Mesenteric fat pad (tissue), 1 donor: Measurements from ENCODE around the genes OAS2, RASAL1 and TBX3.

DNA sequence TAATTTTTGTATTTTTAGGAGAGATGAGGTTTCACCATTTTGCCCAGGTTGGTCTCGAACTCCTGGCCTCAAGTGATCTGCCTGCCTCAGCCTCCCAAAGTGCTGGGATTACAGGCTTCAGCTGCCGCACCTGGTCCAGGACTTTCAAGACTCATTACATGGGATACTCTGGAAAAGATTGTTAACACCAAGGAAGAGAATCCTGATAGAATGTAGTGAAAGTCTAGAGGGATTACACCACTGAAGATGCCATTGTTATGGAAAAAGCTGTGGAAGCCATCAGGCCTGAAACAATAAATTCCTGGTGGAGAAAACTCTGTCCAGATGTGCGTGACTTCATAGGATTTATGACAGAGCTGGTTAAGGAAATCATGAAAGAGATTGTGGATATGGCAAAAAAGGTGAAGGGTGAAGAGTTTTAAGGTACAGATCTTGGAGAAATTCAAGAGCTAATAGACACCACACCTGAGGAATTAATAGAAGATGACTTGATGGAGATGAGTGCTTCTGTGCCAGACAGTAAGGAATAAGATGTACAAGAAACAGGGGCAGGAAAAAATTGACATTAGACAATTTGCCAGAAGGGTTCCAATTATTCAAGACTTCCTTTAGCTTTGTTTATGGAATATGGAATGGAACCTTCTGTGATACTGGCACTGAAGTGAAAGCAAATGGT, 9.6 kb downstream of the MAPKAPK5 start:
- PRO-cap = no peak

- PRO-cap = no peak
Observed at GRCh38 chr12:111889833-111890238, 47.8 kb downstream of the MAPKAPK5 start.

DNA sequence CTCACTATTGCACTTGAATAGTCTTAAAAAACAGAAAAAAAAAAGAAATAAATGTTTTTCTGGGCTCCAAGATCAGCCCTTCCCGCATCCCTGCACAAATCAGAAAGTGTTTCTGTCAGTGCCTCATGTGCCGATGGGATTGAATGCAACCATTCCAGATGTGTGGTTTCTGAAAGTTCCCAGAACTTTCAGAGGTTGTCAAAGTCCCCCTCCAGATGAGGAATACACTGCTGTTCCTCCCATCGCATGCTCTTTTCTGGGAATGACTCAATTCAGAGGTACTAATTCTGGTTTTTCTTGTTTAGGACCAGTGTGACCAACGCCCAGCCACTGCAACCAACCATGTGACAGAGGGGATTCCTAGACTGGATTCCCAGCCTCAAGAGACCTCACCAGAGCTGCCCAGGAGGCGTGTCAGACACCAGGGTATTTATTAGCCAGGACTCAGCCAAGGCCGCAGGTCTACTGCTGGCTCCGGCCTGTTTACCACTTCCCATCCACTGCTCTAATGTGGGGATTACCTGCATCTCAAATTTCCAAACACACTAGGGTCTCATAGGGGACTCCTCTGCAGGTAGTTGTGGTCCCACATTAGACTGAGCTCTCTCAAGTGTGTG, 24.2 kb downstream of the TRAFD1 start:
- PRO-cap = no peak

- PRO-cap = no peak
Observed at GRCh38 chr12:112158793-112159092, 33.4 kb downstream of the TRAFD1 start.

GRCh38 chr12:112418468-112418700, 363 bp upstream of the PTPN11 start:
- PRO-cap = no peak

DNA sequence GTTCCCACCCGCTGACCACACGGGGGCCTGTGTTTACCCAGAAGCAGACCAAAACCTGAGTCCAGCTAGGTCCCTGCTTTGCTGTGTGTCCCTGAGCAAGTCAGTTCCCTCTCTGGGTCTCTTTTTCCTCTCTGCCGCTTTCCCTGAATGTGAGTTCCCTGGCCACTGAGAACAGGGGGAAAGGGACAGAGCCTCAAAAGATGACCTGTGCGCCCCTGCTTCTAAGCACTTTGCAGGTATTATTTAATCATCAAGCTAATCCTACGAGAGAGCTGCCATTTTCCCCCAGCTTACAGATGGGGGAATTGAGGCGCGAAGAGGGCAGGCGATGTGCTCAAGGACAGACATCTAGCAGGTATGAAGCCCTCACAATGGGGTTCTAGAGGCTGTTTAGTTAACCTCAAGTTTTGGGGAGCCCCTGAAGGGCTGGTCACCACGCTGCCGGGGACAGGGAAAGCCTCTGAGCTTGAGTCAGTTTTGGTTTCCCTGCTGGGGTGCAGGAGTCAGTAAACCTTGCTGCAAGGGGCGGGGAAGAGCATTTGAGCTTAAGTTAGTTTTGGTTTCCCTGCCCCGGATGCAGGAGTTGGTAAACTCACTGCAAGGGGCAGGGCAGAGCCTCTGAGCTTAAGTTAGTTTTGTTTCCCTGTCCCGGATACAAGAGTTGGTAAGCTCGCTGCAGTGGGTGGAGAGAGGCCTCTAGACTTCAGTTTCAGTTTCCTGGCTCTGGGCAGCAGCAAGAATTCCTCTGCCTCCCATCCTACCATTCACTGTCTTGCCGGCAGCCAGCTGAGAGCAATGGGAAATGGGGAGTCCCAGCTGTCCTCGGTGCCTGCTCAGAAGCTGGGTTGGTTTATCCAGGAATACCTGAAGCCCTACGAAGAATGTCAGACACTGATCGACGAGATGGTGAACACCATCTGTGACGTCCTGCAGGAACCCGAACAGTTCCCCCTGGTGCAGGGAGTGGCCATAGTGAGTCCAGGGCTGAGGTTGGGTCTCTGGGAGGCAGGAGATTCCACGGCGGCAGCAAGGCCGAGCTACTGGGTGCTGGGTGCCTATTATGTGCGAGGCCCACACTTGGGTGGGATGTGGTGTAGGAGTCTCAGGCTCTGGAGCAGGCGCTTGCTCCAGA, at the start of gene OAS2:
OAS2 (plus strand) TSS at position 706 of the 1,132 bp plus-strand sequence.
- PRO-cap = unidirectional peak, plus-strand start at position 657 of the sequence

- PRO-cap = no peak
Observed at GRCh38 chr12:113135172-113136089, at the start of gene RASAL1. RASAL1 (minus strand) TSS chr12:113135761.

DNA sequence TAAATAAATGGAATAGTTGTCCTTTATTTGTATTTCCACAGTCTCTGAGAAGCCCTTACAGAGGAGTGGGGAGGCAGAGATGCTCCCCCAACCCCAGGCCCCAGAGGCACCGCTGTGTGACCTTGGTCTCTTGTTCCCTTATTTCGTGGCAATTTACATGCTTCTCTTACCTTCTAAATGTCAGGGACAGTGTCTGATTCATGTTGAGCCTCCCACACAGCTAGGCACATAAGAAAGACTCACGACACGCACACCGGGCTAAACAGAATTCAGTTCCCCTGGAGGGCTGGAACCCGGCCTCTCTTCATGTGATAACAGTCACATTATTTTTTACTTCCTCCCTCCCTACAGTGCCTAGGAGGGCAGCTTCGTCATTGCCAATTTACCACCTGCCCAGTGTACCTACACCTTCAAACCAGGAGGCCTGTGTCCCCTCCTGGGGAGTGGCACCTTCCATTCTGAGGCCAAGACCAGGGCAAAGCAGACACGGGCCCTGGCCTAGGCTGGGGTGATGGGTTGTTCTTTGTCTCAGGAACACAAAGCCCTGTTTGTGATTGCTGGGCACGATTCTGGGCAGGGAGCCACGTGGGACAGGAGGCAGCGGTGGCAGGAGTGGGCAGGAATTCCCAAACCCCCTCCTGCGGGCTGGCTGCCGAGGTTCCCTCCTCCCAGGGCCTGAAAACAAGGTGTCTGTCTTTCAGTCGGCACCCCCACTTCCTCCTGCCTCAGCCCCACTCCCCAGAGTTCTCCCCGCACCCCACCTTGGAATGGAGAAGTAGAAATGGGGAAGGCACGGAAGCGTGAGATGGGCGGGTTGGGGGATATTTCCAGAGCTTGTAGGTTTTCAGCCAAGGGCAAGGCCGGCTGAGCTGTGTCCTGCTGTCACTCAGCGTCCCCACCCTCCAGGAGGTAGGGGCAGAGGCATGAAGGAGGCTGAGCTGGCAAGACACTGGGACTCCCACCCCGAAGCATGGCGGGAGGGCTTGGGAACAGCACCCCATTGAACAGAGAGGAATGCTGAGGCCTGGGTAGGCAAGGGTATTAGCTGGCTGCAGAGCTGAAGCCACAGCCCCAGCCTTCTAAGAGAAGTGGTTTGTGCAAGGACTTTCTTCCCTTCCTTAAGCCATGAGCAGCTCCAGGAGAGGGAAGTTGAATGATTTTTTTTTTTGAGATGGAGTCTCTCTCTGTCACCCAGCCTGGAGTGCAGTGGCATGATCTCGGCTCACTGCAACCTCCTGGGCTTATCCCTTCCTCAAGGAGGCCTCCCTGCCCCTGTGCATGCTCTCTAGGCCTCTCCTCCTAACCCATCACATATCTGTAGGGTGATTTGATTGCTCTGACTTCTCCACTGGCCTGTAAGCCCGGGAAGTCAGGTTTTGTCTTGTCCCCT, 7.0 kb upstream of the RASAL1 start:
- PRO-cap = no peak

- PRO-cap = no peak
Observed at GRCh38 chr12:113153205-113153767, 3.8 kb downstream of the CFAP73 start.

DNA sequence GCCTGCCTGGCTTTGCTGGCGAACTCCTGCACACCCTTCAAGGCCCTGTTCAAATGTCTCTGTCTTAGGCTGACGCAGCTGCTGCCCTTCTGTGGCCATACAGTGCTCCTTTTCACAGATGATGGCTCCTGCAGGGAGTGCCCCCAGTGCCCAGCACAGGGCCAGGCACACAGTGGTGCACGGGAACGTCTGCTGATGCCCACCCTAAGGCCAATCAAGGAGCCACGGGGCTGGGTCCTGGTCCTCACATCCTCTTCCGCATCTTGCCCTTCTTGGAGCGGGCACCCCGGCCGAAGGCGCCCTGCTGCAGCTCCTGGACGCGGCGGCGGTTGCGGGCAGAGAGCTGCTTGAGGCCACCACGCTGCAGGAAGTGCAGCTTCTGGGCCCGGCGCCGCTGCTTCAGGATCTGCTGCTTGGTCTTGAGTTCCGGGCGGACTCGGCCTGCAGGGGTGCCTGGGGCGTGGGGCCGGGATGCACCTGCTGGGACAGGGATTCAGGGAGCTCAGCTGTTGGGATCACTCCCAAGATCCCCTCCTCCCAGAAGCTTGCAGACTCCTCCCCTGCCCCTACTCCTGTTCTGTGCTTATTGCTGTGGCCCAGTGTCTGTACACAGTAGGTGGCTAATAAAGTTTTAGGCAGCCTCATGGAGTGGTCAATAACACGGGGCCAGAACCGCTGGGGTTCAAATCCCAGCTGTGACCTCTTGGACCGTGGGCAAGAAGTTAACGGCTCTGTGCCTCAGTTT, 9.3 kb downstream of the CFAP73 start:
- PRO-cap = no peak

- PRO-cap = no peak
Observed at GRCh38 chr12:113161193-113162198, 12.0 kb downstream of the CFAP73 start.

- PRO-cap = no peak
Observed at GRCh38 chr12:113223013-113223514, 1.8 kb downstream of the TPCN1 start.

DNA sequence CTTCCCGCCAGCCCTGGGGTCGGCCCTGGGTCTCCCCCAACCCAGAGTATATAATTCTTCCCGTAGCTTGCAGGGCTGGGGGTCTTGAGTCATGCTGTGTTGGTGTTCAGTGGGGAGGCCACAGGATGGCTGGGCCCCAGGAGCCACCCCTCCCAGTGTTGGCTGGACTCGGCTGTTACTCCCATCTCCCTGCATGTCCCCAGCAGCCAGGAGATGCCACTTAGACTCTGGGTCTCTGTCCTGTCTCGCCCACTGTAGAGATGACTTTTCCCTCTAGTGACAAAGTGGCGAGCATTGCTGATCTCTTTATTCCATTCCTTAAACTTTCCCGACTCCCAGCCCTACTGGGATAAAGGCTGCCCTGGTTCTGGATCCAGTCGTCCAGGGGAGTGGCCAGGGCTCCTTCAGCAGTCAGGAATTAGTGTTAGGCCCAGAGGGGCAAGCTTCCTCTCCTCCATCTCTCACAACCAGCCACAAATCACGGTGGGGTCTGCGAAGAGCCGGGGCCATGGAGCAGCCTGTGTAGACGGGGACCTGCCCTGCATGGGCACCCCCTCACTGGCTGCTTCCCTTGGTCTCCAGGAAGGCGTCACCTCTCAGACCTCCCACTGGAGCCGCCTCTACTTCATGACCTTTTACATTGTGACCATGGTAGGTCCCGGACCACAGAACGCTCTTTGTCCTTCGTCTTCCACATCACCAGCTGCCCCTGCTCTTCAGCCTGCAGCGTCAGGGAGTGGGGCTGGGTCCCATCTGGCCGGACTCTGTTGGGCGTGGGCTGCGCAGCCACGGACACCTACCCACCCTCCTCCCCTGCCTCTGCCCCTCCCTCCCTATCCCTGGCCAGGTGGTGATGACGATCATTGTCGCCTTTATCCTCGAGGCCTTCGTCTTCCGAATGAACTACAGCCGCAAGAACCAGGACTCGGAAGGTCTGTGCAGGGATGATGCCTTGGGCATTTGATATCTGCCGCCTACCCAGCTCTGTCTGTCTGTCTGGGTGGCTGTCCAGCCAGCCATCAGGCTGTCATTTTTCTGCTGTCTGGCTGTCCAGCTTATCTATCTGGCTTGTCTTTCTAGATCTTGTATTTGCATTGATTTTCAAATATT, 43.5 kb downstream of the SLC8B1 start:
- PRO-cap = no peak

DNA sequence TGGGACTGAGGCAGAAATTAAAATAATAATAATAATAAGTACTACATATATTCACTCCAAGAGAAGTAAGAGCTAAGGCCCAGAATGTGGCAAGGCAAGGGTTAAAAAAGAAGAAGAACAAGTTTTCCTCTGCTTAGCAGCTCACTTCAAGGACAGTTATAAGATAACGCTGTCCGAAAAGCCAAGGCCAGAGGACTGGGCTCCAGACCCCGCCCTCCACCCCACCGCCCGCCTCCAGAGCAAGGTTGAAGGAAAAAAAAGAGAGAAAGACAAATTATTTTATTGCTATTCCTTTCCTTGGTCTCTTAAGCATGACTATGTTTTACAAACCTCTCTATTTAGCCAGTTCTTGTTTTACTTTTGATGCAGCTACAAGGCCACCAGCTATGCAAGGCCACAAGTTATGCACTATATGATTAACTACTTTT, 1.7 kb upstream of the PLBD2 start:
- PRO-cap = no peak

- PRO-cap = no peak
Observed at GRCh38 chr12:113914023-113914436, 52.1 kb downstream of the RBM19 start.

- PRO-cap = no peak
Observed at GRCh38 chr12:114480254-114480713, 74.3 kb upstream of the TBX5 start.

- PRO-cap = no peak
Observed at GRCh38 chr12:114676034-114676565, 7.9 kb downstream of the TBX3 start.

DNA sequence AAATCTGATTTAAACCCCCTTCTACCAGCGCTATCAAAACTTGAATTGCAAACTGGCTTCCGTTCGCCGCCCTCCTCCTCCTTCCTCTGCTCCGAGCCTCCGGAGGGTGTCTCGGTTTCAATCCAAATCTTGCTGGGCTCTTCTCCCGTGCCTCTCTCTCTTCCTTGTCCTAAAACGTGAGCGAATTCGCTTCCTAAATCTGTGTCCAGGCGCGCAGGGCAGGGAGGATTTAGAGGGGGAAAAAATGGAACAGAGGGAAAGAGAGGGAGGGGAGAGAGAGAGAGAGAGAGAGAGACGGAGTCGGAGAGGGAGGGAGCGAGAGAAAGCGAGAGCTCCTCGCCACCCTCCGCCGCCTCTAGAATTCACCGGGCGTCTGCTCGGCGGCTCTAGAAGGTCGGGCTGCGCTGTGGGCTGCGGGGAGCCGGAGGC, at the start of gene TBX3:
TBX3 (minus strand) TSS at position 375 of the 429 bp plus-strand sequence.
- PRO-cap = unidirectional peak, minus-strand start at position 171 of the sequence; bidirectional peak, plus-strand start outside the sequence, minus-strand start at position 375 of the sequence

DNA sequence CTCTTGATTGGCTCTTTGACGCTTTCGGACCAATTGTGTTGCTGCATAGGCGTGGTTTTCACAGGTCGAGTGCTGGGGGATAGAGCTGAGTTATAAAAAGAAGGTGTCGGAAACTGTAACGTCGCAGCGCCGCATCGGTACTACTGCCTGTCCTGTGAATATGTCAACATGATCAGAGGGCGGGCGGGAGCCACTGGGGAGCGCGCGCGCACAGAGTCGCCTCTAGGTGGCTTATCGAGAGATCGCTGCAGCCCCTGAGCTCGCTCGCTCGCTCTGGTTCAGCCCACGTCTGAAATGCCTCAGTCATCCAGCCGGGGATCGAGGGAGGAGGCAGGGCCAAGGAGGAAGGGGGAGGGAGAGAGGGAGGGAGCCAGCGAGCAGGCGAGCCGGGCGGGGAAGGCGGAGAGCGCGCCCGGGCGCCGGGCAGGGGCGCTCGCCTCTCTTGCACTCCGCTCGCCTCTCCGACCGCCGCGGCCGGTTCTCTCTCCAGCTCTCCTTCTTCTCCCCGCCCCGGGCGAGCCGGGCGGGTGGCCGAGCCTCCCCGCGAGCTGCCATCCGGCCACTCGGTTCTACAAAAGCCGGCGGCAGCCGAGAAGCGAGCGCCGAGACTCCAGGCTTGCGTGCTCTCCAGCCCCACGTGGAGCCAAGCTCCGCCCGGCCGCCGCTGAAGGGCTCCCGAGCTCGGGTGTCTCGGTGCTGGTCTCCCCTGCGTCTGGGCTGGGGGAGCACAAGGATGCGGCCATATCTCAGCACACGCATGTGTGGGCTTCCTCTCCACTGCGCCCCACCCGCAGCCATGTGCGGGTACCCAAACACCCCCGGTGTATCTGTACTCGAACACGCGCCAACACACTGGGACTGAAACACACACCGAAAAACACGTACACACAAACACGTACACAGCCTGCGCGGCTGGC, 513 bp upstream of the TBX3 start:
- PRO-cap = bidirectional peak, plus-strand start at position 121 of the sequence, minus-strand start outside the sequence; bidirectional peak, plus-strand start at position 380 of the sequence, minus-strand start at position 275 of the sequence

DNA sequence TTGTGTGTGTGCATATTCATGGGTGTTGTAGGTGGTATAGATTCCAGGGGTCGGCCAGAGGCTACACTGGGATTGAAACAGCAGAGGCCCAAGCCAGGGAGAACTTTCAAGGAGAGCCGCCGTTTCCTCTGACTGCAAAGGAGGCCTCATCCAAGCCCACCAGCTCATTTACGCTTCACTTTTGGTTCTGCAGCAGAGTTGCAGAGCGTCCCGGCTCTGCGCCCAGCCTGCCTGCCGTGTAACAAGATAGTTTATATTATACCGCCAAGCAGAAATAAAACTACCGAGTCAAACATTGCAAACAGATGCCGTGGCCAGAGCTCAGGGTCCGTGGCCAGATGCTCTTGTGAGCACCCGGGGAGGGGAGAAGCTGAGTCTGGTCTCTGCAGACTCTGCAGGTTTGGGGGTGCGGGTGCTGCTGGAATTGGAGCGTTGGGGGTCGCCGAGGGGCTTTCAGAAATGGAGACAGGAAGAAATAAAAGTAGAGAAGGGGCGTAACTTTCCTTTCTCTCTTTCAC, 60.7 kb upstream of the TBX3 start:
- PRO-cap = no peak